Smooth muscle cell (in vitro differentiated cells): Measurements from ENCODE around the genes TDRKH, HRNR, LCE3B, LCE2C, LCE1D, LCE1B, SPRR2B and PGLYRP3.

DNA sequence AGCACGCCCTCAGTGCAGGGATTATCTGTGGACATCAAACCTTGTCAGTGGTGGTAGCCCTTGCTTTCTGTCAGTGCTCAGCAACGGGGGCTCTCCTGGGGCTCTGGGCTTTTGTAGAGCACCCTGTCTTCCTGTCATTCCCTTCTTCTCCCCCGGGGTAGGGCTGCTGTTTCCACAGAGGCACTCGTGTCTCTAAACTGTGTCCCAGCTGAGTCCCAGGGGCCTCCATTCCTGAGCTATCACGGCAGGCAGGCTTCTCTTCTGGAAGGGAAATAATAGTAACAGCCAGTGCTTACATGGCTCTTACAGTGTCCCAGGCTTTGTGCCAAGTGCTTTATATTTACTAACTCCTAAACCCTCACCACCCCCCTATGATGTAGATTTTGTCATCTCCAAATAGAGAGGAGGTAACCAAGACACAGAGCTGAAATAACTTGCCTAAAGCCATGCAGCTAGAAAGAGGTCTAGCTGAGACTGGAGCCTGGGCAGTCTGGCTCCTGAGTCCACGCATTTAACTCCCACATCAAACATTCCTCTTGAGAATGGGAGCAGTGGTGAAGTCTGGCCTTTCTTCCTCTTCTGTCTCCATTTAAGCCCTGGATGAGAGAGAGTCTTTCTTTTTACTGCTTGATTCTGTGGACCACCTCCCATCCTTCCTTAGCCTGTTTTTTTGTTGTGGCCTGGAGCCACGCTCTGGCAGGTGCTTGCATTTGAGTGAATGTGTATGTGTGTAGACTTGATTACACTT is 1.5 kb upstream of the CELF3 start:
- RAMPAGE, long total RNA: no peak

- RAMPAGE, long total RNA: no peak
Observed at GRCh38 chr1:151739711-151740440, 18.6 kb downstream of the RIIAD1 start.

- RAMPAGE, long total RNA: no peak
Observed at GRCh38 chr1:151783632-151784229, 6.6 kb downstream of the TDRKH start.

DNA sequence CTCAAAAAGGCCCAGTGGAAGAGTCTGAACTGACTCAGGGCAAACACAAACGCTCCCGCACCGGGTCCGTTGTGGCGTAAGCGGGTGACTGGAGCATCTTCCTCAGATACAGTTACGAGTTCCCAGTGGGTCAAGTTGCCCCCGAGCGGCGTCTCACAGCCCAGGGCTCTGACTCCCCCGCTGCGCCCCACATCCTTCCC is 321 bp downstream of the TDRKH start:
- RAMPAGE, long total RNA: no peak

DNA sequence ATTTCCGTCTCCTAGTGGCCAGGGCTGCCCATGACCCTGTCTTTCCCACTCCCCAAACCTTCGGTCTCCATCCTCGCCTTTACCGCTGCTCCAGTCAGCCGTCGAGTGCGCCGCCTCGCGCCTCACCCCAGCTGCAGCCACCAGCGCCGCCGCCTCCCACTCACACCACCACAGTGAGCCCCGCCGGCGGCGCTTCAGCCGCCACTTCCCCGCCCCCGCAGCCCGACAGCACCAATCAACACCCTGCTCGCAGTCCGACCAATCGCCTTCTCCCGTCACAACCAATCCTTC is at the start of gene TDRKH:
Gene TDRKH (minus strand): TSS at position 179 of the 291 bp plus-strand sequence.
- RAMPAGE, long total RNA: start-site peak on the minus strand centred at position 167 of the sequence, 50 bp wide, 47 and 43 reads in 2 replicates

GRCh38 chr1:151970699-151970998 is 23.0 kb downstream of the S100A10 start:
- RAMPAGE, long total RNA: no peak

DNA sequence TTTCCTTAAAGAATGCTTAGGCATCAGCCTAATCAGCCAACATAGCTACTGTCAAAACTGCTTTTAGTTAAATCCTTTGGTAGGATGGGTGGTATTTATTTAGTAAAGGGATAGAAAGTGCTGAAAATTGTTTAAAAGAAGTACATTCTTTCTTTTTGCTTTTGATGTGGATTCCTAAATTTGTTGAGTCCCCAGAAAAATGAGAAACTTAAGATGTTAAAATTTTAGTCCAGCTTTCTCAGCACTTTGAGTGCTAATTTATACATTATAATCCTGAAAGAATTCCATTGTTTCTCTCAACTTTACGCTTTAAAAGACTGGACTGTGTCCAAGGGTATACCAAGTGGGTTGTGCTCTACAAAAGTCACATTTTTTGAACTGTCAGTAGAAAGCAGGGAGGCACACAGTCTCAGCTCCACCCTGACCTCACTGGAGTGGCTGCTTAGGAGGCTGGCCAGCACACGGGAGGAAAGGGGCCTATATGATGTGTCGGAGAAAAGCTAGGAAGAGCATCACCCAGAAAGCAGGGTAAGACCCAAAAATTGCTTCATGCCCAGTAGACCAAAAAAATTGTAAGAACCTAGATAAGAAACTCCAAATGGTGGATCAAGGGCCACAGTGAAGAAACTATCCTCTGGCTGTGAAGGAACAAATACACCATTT is 2.1 kb downstream of the S100A10 start:
- RAMPAGE, long total RNA: no peak

GRCh38 chr1:152028951-152029539 is 7.8 kb downstream of the S100A11 start:
- RAMPAGE, long total RNA: no peak

- RAMPAGE, long total RNA: no peak
Observed at GRCh38 chr1:152108490-152108842, 6.8 kb downstream of the TCHH start.

GRCh38 chr1:152112065-152113069 is 2.9 kb downstream of the TCHH start:
- RAMPAGE, long total RNA: no peak

- RAMPAGE, long total RNA: no peak
Observed at GRCh38 chr1:152224135-152224485, at the start of gene HRNR. Gene HRNR (minus strand): TSS chr1:152224193.

- RAMPAGE, long total RNA: no peak
Observed at GRCh38 chr1:152613556-152613943, at the start of gene LCE3B. Gene LCE3B (plus strand): TSS chr1:152613811.

DNA sequence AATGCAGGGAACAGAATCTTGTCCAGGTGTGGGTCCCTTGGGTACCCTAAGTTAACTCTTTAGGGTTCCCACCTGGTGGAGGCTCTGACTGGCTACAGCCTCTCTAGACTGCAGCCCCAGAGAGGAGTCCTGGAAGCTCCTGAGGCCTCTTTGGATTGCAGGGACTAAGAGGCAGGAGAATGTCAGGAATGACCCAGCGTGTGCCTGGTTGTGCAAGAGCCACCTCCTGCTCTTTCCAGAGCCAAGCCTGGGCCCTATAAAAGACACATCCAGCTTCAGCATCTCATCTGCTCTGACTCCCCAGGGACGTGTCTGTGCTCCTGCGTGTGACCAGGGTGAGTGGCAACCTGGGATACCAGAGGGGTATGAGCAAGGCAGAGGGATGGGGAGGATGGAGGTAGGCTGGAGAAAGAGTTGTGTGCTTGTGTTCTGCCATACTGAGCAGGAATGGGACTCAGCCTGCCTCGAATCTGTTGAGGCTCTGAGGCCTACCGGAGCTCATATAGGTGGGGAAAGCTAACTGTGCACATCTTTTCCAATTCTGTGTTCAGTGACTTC is at the start of gene LCE2C:
Gene LCE2C (plus strand): TSS at position 286 of the 558 bp plus-strand sequence.
- RAMPAGE, long total RNA: no peak

- RAMPAGE, long total RNA: no peak
Observed at GRCh38 chr1:152796479-152796988, at the start of gene LCE1D. Gene LCE1D (plus strand): TSS chr1:152796721.

GRCh38 chr1:152811560-152812150 is at the start of gene LCE1B:
Gene LCE1B (plus strand): TSS chr1:152811971.
- RAMPAGE, long total RNA: no peak

DNA sequence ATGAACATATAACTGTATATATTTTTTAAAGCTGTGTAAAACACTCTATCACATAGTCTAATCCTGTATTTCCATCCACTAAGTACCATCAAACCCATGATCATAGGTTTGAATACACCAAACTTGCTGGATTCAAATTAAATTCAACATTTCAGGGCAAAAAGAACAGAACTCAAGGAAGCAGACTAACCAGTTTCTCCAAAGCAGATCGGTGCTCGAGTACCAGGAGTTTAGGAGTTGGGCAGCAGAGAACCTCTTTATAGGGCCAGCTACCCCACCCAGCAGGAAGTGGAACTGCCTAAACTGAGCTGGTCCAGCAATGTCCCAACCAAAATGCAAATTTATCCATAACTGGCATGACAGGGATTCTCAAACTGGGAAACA is at the start of gene SPRR2B:
Gene SPRR2B (minus strand): TSS at position 233 of the 384 bp plus-strand sequence.
- RAMPAGE, long total RNA: no peak

- RAMPAGE, long total RNA: no peak
Observed at GRCh38 chr1:153312827-153313129, at the start of gene PGLYRP3. Gene PGLYRP3 (minus strand): TSS chr1:153312952.

DNA sequence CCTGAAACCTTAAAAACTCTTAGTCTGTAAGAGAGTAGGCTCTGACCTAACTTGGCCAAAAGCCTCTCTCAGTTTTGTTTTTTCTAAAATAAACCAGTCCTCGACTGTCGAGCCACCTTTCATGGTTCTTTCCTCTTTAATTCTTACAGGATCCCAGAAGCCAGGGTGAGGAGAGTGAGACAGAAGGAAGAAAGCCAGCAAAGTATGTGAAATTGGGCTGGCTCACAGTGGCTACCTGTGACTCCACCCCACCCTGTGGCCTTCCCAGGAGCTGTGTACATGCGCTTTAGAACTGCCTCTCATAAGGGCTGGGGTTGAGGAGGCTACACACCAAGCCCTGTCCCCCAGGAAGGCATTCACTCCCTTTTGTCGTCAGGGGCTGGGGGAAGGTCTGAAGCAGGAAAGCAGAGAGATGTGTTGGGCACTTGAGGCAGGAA is 4.5 kb downstream of the PGLYRP4 start:
- RAMPAGE, long total RNA: no peak

- RAMPAGE, long total RNA: no peak
Observed at GRCh38 chr1:153360519-153361762, 3.3 kb downstream of the S100A9 start.

DNA sequence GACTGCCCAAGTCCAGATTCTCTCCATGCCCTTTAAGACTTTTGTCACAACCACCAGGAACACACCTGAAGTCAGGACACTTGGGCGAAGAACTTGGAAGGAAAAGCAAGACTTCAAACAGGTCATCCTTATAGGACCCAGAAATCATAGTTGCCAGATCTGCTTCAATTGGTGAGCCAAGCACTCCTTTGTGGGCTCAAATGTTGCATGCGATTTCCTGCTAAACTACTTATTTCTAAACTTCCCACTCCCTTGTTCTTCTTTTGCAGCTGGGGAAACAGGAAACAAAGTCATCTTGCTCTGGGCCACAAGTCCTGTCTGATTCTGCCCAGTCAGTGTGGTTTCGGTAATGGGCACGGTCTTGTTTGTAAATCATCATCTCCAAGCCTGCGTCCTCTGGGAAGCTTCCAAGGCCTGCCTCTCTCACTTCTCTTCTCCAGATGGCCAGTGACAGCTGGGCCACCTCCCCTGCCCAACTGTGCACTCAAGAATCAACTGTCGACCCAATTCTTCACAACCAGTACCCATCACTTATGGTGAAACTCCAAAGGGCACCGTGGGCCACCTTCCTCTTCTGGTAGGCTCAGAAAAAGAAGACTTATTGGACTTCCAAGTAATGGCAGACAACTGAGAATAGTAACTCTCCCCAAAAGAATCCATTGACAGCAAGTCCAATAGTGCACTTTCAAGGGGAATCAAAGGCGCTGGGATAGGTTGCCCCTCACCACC is 4.3 kb downstream of the S100A8 start:
- RAMPAGE, long total RNA: no peak